ENCODE results near the gene SOAT1.

DNA sequence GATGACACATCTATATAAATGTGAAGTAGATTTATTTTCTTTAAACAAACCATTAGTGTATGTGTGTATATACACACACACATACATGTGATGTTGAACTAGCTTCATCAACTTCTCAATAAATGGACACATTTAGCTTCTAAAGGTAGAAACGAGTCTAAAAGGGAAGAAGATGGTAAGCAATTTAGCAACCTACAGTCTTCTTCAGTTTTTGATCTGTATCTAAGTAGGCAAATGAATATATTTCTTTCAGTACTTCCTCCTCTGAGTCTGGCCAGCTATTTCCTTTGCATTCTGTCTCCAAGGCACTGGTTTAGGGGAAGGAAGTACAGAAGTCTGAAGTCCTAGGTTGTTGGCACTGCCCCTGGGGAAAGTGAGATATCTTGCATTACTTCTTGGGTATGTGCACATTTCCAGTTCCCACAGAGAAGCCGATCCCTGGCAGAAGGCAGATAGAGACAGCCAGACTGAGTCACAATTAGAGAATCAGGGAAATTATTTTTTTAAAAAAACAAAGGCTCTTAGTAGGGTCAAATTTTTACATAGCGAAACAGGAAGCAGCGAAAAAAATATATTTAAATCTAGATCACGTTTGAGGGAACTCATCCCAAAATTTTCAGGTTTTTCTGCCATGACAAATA lies 98.7 kb downstream of the RASAL2 start:
- RRBS: no CpG with 5 or more reads among the region's 5 CpGs

GRCh38 chr1:178261970-178262776 lies 168.3 kb downstream of the RASAL2 start:
- RRBS: no CpG with 5 or more reads among the region's 5 CpGs

DNA sequence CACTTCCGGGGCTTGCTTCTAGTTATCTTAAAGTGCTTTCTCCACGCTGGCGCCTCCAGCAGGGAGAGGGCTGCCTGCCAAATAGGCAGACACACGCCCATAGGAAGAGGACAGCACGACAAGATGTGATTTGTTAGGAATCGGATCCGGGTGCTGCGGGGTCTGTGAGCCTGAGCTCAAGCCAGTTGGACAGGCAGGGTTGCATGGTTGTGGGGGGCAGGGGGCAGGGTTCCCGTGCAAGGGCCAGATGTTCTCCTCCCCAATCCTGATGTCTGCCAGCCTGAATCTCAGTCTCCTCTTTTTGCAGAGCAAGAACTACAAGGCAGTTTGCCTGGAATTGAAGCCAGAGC lies 786 bp downstream of the TEX35 start:
- RRBS: no CpG with 5 or more reads among the region's 9 CpGs

DNA sequence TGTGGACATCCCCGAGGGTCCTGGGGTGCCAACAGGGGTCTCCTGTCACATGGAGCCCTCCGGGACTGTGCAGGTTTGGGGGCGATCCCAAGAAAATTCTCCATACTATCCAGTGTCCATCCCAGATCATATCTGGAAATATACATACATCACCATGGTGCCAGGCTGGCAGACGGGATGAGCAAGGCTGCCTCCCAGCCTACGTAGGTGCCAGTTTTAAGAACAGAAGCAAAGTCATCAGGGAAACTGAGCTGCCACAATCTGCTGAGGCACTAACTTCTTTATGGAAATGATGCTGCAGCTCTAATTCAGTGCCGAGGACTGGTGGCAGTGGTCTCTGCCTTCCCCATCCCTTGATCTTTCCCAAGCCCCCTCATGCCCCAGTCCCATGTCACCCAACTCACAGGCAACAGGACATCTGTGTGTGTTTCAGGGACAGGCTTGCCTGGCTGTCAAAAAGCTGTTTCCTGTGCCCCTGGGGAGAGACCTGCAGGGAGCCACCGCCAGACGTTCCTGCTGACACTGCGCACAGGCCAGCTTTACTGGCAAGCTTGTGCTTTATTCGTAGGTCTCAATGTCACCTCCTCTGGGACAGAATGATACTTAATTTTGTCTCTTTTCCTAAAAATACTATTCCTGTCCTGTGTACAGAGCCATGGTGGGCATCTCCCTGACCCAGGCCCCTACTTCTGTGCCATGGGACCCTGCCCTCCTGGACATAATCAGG lies 15.5 kb downstream of the TEX35 start:
- RRBS: no CpG with 5 or more reads among the region's 10 CpGs

GRCh38 chr1:178536657-178537635 lies 24.0 kb downstream of the TEX35 start:
- RRBS: no CpG with 5 or more reads among the region's 18 CpGs

DNA sequence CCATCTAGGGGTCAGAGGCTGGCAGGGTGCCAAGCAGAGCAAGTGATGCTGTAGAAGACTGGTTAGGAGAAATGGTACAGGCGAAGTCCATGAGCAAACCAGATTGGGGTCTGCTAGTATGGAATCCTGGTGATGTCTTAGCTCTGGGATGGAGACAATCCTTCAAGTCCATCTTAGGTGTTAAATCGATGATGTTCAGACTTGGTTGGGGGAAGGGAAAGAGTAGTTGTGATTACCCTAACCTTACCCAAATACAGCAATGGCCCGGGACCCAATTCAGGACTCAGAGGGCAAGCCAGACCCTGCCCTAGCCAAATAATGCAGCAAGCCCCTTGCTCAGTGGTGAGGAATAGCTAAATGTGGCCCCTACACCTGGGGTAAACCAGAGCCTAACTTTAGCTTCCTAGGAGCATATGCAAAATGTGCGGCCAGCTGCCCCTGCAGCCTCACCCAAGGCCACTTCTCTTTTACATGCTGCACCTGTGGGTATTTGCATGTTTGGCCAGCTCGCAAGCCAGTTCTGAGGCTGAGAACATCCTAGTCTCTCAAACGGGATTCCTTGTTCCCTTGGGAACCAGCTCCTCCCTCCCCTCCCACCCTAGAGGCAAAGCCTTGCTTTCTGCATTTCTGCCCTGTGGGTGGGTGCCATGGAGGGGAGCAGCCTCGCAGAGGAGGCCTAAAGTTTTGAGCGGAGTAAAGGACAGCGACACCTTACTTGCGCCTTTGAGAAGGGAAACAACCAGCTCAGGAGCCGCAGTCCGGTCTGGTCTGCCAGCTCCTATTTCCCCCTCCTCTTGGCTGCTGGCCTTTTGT lies 68.3 kb downstream of the TEX35 start:
- RRBS: no CpG with 5 or more reads among the region's 12 CpGs

DNA sequence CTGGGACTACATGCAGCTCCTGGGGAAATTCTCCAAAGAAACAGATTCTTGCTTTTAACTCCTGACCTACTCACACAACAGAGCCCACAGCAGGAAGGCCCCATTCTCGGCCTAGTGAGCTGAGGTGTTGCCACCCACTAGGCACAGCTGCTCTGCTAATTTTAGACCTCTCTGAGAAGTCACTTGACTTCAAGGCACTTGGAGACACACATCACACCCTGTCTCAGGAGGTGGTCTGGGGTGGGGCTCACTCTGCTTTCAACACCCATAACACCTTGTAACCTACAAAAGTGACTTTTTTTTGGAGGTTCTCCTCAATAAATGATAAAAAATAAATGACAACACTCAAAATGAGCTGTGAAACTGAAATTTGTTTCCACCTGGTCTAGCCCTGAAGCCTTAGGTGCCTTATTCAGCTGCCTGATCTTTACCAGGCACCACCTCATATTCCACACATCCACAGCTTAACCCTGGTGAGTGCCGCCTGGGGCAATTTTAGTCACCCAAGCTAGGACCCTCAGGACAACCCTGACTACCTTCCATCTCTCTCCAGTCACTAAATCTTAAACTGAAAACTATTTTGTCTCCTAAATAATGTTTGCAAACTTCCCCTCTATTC lies 93.2 kb downstream of the TEX35 start:
- RRBS: no CpG with 5 or more reads among the region's 2 CpGs

DNA sequence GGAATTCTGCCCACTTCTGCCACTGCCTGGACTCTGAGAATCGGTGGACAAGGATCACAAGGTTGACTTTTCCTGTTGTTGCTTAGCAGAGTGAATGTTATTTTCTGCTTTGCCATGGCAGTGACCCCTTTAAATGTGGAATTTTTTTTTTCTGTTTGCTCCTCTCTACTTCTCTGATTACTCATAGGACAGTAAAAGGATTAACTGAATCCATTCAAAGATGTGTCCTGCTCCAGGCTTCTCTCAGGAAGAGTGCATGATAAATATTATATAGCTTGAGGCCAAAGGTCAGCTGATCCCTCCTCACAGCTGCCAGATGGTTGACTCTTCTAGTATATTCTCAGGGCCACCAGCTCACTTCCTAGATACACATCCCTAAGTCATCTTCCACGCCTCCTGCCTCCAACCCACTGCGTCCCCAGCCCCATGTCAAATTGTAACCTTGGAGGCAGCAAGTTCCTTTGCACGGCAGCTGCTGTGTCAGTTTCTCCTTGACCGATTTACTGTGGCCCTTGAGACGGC lies 74.0 kb upstream of the RALGPS2 start:
- RRBS: no CpG with 5 or more reads among the region's 6 CpGs

DNA sequence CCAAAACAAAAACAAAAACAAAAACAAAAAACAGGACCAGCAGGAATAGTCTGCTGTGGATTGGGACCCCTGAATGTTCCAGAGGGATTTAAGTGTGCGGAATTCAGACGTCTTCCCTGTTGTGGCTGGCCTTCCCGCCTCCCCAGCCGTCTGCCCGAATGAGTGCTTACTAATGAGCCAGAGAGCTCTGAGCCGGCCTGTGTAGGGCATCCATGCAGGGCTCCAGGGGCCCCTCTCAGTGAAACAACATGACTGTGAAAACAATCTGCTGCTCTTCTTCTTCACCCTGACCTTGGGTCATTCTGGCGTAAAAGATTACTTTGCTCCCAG lies 23.3 kb upstream of the FAM20B start:
- RRBS: no CpG with 5 or more reads among the region's 7 CpGs

DNA sequence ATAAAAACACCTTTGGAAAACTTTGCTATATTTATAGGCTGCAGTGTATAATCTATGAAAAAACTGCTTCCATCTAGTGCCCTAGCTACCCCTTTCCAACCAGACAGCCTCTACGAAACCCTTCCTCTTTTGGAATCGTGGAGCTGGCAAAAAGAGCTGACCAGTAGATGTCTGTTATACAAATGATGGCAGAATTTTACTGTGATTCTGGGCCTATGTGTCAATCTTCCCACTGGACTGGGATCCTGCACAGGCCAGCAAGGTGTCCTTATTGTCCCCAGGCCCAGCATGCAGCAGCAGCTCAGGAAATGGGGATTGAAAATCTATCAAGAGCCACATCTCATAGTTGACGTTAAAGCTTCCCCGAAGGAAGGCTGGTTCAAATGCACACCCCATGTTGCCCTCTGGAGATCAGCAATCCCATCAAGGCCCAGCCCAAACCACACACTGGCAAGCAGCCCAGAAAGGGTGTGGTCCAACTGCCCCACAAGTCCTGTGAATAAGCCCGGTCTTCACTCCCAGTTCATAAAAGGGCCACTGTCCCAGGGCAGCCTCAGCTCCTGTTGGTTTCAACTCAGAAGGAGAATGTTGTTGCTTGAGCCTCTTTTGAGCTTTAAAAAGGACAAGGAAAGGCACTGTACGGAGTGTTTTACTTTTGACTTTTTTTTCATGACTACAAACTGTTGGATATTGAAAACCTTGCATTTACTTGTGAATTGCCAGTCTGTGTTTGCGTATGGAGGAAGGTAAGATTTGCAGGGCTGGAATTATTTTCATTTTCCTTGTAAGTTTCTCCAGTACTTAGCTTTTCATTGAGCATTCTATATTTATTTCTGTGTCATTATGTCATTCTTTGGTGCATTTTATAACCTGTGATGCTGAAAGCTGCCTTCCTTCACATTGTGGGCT lies 8.7 kb upstream of the FAM20B start:
- RRBS: no CpG with 5 or more reads among the region's 7 CpGs

DNA sequence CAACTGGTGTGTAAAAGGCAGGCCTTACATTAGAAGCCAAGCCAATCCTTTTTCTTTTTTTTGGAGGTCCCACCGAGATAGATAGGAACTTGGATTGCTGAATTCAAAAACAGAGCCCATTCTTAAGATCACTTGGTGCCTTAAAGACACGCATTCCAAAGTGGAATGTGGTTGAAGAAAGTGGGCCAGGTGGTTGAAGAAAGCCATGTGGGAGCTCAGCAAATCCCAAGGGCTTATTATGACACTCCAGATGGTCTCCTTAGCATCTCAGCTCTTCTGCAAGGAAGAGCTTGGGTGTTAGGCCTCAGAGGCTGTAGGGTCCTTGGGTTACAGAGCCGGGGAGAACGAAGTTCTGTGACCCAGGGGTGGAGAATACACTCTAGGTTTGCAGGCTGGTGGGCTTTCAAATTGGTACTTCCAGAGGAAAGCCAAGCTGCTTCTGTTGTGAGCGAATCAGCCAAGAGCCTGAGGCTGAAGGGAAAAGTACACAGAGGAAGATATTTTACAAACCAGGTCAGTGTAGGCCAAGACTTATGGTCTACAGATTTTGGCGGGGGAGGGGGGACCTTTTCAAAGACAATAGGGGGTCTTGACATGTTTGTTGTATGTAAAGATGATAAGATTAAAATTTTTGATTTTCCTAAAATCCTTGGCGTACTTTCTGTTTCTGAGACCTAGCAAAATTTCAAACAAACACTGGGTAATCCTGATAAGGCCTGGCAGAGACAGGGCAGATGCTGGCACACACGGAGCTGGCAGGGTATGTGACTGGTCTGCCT lies 13.7 kb downstream of the TOR3A start:
- RRBS: no CpG with 5 or more reads among the region's 8 CpGs

DNA sequence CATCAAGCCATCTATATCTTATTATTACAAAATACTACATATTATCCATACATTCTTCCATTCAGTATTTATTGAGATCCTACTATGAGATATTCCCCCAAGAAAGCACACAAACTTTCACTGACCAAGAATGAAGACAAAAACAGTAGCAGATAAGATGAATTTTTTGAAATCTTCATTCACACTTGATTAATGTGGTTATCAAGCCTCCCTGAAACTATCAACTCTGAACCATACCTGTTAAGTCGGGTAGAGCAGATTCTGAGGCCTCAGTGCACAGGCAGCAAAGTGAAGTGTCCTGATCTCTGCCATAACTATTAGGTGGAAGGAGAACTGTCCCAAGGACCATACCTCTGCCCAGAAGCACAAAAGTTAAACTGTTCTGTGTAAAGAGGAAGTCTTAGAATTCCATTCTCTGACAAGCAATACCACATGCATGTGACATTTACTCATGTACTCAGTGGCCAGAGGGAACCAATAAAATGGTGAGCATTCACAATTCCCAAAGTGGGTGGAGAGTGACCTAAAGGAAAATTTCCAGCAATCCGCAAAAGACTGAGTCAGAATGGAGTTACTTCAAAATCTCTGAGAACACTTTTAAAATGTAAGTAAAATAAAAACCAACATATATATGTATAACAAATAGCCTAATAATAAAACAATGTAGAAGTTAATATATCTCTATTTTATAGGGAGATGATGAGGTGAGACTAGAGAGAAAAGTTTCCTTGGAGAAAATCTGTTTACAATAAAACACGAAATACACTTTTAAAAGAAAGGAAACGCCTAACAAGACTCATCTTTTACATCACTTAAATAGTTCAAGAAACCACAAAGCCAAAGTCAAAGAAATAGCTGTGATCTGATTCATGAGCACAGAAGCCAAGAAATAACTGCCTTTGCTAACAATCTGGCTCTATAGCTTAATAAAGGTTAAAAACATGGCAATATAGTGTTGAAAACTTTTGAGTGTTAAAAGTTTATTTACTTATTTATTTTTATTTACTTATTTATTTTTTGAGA lies 61.1 kb downstream of the TOR3A start:
- RRBS: no CpG with 5 or more reads among the region's 4 CpGs

DNA sequence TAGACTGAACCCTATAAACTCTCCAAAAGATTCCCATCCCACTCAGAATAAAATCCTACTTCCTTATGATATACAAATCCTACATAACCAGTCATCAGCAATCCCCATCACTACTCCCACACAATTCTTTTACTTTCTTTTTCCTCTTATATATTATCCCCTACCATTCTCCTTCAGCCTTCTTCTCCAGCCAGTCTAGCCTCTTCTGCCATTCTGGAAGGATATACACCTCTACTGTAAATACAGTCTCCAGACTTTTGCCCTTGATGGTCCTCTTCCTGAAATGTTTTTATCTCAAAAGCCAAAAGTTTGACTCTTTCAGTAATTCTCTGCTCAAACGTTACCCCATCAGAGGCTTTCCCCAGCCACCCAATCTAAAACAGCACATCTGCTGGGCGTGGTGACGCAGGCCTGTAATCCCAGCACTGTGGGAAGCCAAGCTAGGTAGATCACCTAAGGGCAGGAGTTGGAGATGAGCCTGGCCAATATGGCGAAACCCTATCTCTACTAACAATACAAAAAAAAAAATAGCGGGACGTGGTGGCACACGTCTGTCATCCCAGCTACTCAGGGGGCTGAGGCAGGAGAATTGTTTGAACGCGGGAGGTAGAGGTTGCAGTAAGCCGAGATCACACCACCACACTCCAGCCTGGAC lies 41.5 kb downstream of the ABL2 start:
- RRBS: no CpG with 5 or more reads among the region's 10 CpGs

GRCh38 chr1:179293266-179294406 lies at the start of gene SOAT1:
SOAT1 (plus strand) TSS chr1:179293797.
- RRBS: 2% methylated on average over 38 of the region's 74 CpGs

DNA sequence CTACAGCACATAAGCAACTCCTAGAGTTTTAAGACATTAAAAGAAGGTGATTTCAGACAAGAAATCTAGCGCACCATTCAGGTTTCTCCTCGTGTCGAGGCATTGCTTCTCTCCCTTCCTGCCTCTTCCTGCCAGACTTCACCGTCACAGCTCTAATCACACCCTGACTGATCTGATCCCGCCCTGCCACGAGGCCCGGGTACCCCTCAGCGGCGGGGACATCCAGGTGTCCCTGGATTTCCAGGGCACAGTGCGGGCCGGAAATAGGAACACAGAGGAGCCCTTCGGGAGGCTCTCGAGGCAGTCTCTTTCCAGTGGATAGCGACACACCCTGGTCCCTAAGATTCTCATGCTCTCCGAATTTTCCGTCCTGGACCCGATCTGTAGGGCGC lies 461 bp upstream of the FAM163A start:
- RRBS: 5% methylated on average over 5 of the region's 18 CpGs

DNA sequence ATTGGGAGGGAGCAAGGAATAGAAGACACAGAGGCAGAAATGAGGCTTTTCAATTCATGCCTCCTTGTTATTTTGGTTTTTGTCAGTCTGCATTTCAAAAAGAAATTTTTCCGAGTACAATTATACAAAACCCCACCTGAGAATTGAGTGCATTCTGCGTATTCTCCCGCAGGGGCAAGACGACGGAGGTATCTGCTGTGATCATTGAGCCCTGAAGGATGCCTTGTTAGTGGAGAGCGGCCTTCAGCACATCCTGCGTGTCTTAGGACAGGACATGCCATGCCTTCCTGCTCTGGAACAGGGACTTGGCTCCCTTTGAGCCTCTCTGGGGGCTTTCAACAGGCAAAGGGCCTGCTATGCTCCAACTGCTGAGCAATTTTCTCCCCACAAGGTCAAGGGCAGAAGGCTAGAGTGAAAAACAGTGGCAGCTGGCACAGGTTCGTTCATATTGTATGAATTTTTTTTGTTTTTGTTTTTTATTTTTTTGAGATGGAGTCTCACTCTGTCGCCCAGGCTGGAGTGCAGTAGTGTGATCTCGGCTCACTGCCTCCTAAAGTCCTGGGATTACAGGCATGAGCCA lies 52.4 kb downstream of the TOR1AIP2 start:
- RRBS: no CpG with 5 or more reads among the region's 10 CpGs

DNA sequence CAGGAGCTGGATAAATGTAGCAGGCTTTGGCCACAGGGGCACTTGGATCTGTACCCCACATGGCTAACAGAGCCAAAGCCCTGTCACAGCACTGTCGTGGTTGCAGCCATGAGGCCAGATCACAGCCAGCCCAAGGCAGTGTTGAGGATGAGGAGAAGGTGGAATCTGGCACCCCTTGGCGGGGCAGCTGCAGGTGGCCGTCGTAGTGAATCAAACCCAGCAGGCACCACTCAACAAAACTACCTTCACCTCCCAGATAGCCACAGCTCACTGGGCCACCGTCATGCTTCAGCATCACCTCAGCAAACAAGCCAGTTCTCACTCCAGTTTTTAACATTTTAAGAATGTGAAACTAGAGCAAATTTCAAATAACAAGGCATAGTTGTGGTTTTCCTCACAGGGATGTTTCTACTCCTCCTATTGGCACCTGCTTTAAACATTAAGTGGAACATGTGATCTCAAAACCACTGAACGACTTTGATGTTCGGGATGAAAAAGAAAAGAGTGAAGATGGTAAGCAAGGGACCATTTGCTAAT lies 45.7 kb downstream of the TOR1AIP2 start:
- RRBS: no CpG with 5 or more reads among the region's 7 CpGs

- RRBS: no CpG with 5 or more reads among the region's 2 CpGs
Measured at GRCh38 chr1:179843394-179844016, 34.1 kb downstream of the TOR1AIP2 start.

- RRBS: no CpG with 5 or more reads among the region's 7 CpGs
Measured at GRCh38 chr1:179881307-179881788, 737 bp upstream of the TOR1AIP1 start.

GRCh38 chr1:179883623-179884424 lies 1.7 kb downstream of the TOR1AIP1 start:
- RRBS: no CpG with 5 or more reads among the region's 6 CpGs

Data from amniotic epithelial cell (primary cell).